AG08470 (cell line): ENCODE measurements around a stretch of chr6.

DNA sequence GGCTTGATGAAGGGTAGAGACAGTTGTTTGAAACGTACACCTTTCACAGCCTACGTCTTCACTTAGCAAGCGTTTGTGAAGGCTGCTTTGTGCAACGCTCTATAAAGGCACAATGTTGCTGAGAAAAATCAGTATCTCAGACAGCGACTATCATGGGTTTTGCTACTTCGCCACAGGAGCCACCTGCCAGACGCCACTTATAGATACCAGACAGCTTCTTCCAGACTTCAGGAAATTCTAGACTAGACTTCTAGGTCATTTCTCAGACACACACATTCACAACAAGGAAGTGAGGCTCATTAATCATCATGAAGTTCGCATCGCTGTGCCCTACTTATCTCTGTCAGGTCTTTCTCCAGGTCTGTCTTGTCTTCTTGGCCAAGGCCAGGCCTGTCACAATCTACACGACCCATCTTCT lies 115.3 kb downstream of the TNFAIP3 start:
- RRBS: no CpG with 5 or more reads among the region's 10 CpGs

- RRBS: no CpG with 5 or more reads among the region's 6 CpGs
These were observed 18.7 kb downstream of the PERP start for GRCh38 chr6:138088321-138089041.

DNA sequence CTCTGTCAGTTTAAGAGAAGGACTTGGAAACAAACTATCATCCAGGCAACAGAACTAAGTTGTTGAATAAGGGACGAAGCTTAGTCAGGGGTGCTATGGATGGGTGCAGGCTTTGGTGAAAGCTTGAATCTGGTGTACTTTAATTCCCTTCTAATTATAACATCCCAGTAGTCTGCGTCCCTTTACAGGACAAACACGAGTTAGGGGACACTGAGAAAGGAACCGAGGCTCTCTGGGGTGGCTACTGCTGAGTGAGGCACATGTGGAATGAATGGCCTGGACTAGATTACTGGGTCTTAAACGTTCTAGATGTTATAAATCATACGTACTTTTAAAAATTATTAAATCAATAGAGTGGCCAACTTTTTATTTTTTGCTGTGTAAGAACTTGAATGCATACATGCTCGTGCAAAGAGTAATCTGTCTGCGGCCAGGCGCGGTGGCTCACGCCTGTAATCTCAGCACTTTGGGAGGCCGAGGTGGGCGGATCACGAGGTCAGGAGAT lies 4.8 kb downstream of the PERP start:
- RRBS: no CpG with 5 or more reads among the region's 14 CpGs

DNA sequence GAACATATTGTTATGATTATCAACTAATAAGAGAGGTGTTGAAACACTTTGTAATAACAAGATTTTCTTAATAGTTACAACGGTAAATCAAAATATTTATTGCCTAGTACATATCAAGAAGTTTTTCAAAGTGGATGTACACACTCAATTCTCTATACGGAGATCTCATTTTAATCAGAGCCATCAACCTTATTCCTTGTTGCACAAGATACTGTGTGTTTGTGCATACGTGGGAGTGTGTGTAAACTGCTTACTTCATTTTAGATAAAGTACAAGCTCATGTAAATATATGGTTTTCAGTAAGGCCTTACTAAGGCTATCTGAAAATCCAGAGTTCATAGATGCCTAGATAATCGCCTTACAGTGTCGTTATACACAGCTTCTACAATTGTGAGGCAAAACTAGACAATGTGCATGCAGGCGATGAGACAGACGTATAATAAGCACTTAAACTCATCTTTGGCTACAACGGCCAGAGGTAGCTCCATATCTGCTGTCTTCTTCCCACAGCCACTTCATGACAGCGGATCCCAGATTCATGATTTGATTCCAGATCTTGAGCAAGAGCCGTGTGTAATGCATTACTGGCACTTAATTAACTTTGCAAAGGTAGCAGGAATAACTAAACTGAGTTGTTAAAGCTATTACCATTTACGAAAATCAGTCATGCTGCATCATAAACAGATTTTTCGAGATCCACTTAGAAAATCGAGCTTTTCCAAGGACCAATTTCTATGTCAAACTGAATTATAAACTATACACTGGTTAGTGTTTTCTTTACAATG lies 2.5 kb downstream of the PERP start:
- RRBS: no CpG with 5 or more reads among the region's 13 CpGs

GRCh38 chr6:138105802-138106768 lies 1.1 kb downstream of the PERP start:
- RRBS: no CpG with 5 or more reads among the region's 14 CpGs

GRCh38 chr6:138222895-138223217 lies 4.6 kb upstream of the PBOV1 start:
- RRBS: no CpG with 5 or more reads among the region's 2 CpGs

- RRBS: 3% methylated on average over 15 of the region's 39 CpGs
These were observed 774 bp downstream of the HEBP2 start for GRCh38 chr6:138404617-138405377.

DNA sequence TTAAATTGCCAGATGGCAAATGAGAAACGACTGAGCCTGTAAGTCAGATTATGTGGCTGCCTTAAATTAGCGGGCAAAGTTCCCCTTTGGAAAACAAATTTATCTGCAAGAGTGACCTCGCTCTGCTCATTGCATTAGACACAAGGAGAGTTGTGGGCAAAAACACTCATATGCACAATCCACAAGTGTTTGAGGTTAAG lies 1.5 kb upstream of the NHSL1 start:
- RRBS: no CpG with 5 or more reads among the region's 3 CpGs

DNA sequence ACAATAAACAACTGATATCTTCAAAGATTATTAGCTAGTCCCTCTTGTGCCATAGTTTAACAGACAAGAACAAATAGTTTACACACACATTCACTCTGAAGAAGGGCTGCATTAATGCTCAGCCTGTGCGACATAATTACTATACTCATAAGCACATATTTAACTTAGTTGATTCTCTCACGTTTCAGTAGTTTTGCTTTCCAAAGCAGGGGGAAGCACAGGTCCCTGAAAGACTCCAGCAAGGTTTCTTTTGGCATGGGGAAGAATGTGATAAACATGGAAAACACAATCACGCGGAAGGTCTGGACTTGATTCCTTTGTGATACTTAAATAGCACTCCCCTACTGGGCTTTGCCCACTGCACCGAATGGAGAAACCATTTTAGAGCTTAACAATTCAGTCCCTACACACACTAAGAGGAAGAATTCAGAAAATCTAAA lies 71.3 kb upstream of the NHSL1 start:
- RRBS: no CpG with 5 or more reads among the region's 5 CpGs

- RRBS: no CpG with 5 or more reads among the region's 4 CpGs
These were observed 73.5 kb downstream of the ECT2L start for GRCh38 chr6:138869341-138869746.

- RRBS: no CpG with 5 or more reads among the region's 8 CpGs
These were observed 75.4 kb downstream of the REPS1 start for GRCh38 chr6:138912577-138913198.

GRCh38 chr6:138941188-138941746 lies 46.8 kb downstream of the REPS1 start:
- RRBS: no CpG with 5 or more reads among the region's 1 CpG

GRCh38 chr6:138971503-138972066 lies 16.5 kb downstream of the REPS1 start:
- RRBS: no CpG with 5 or more reads among the region's 3 CpGs

DNA sequence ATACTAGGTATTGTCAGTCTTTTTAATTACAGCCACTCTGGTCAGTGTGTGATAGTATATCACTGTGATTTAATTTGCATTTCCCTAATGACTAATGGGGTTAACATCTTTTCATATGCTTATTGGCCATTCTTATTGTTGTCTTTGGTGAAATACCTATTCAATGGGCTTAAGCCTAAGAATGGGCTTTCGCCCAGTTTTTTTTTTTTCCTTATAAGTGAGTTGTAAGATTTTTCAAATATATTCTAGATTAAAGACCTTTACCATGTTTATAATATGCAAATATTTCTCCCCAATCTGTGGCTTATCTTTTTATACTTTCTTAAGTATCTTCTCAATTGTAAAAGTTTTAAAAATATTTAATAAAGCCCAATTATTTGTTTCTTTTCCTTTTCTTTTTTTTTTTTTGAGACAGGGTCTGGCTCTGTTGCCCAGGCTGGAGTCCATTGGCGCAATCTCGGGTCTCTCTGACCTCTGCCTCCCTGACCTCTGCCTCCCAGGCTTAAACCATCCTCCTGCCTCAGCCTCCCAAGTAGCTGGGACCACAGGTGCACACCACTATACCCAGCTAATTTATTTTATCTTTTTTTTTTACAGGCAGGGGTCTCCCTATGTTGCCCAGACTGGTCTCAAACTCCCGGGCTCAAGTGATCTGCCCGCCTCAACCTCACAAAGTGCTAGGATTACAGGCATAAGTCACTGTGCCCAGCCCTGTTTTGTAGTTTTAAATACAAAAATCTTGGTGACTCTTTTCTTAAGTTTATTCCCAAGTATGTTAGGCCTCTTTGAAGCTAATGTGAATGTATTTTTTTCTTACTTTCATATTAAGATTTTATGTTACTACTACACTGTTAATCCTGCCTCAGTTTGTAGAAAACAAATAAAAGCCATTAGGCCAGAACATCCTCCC lies 9.9 kb downstream of the REPS1 start:
- RRBS: no CpG with 5 or more reads among the region's 5 CpGs

GRCh38 chr6:139597559-139598317 lies 223.3 kb upstream of the CITED2 start:
- RRBS: no CpG with 5 or more reads among the region's 6 CpGs

DNA sequence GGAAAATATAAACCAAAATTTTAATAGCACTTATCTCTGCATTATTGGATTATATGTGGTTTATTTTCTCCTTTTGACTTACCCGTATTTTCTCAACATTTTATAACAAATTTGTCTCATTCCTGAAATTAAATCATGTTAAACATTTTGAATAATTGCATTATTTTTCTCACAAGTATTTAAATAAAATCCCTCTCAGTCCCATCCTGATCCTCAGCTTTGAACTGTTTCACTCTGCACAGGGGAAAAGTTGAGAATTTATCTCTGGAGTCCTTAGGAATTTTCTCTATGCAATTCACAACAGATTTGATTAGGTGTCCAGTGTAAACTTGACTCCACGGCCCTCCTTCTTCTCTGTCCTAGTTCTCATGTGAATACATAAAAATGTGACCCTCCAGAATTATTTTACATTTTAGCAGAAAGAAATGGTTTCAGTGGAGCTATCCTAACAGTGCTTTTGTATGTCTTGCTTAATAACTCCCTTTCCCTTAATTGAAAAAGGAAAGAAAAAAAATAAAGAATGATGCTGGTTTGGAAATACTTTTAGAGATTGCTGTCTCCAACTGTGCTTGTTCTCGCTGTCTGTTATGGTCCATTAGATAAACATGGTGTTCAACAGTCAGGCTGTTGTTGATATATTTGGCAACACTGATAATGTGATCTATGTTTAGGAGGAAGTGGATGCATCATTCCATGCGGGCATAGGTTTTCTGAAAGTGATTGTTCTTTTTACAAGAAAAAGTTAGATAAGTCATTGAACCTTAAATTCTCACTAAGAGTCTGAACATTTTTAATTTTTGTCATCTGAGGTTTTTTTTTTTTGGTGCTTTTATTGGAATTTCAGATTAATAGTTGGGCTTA lies 599.3 kb upstream of the CITED2 start:
- RRBS: no CpG with 5 or more reads among the region's 4 CpGs

DNA sequence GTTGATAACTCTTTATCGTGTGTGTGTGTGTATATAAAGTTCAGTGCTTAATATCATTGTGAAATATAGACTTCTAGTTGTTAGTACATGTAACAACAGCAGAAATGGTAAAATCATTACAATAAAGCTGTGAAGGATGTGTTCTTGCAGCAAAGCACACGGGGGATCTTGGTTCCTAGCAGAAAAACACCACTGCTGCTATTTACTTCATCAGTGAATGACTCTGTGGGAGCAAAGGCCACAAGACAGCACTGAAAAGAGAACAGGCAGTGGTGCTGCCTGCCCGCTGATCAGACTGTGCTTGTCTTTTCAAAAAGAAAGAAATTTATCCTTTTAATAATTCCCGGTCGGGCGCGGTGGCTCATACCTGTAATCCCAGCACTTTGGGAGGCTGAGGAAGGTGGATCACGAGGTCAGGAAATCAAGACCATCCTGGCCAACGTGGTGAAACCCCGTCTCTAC lies 689.9 kb upstream of the CITED2 start:
- RRBS: no CpG with 5 or more reads among the region's 10 CpGs

DNA sequence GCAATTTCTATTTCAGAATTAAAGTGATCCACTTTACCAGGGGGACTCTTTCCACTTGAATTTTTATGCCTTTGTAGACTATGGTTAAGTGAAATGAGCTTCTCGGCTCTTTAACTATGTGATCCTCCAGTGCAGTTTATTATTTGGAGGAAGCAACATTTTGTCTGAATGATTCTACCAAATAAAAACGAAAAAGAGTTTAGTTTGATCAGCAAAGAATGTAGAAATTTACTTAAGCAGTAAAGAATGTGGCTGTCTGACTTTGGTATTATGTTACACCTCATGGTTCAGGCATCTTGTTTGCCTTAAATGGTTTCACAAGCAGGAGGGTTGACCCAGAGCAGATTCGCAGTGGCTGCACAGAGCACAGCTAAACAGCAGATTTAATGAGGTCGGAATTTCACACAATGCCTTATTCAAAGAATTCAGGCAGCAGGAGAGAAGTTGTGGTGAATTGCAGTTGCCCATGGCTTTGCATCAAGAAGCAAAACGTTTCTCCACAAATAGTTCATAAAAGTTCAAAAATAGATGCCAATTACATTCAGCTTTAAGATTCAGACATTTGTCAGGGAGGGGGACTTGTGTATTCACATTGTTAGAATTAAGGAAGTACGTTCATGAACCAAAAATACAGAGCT lies 1163.3 kb upstream of the CITED2 start:
- RRBS: no CpG with 5 or more reads among the region's 6 CpGs

DNA sequence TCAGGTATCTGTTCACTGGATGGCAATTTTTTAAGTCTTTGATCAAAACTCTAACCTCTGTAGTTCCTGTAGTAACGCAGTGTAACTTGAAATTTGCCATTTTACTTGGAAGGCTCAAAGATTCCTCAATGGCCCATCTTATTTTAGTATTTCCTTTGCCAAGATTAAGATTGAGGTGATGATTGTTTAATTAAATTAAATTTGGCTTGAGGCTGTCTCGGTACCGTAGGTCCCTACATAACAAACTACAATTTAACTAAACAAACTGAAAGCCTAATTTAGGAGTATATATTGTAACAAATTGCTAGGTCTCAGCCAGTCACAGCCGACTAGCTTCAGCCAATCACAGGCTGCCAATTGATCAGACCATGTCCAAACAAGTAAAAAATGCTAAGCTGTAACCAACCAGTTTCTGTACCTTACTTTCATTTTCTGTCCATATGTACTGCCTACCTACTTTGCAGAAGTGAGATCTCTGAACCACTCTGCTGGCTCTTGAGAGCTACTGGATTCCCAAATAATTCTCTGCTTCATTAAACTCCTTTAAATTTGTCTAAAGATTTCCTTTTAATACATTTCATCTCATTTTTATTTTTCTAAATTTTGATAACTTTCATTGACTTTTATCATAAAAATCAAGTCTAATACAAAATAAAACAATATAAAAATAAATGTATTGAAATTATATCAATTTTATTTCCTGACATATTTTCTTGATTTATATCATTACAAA lies 648.0 kb upstream of the GJE1 start:
- RRBS: no CpG with 5 or more reads among the region's 4 CpGs